Diencephalon (tissue), 2 donors: ENCODE data around the genes CACNA1D, SELENOK and LRTM1.

DNA sequence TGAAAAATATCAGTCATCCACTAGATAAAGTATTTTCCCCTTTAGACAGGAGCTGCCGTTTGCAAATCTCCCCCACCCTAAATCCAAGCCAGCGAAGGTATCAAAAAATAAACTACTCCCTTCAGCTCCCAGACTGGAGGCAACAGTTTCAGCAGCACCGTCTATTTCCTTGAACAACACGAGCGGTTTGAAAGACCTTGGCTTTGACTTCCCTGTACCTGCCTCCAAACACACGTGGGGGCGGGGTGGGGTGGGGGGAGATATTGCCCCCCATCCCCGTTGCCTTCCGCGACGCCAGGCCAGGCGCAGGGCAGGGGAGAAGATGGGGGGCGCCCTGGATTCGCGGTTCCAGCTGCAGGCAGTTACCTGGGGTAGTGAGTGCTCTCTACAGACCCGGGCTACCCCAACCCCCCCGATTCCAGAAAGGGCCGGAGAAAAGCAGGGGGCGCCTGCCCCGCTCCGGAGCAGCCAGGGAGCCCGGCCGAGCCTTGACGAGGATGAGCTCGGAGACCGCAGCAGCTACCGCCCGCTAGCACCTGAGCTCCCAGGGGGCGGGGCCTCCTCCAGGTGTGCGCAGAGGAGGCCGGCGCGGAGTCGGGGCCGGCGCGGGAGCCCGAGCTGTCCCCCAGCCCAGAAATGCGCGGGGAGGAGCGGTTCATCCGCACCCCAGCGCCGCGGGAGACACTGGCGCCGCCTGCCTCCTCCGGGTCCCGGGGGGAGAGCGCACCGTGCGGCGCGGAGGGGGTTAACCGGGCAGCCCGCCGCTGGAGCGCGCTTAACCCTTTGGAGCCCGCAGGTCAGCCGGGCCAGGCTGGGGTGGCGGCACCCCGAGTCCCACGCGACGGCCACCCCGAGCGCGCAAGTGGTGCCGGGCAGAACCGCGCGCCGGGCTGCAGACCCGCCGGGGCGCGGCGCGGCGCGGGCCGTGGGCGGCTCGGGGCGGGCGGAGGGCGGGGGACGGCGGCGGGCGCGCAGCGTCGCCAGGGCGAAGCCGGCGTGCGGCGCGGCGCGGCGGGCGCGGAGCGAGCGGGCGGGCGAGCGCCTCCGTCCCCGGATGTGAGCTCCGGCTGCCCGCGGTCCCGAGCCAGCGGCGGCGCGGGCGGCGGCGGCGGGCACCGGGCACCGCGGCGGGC, at the start of gene CACNA1D:
Gene CACNA1D (plus strand): TSS at position 988 of the 1,133 bp plus-strand sequence.
- RAMPAGE, long total RNA: no peak

DNA sequence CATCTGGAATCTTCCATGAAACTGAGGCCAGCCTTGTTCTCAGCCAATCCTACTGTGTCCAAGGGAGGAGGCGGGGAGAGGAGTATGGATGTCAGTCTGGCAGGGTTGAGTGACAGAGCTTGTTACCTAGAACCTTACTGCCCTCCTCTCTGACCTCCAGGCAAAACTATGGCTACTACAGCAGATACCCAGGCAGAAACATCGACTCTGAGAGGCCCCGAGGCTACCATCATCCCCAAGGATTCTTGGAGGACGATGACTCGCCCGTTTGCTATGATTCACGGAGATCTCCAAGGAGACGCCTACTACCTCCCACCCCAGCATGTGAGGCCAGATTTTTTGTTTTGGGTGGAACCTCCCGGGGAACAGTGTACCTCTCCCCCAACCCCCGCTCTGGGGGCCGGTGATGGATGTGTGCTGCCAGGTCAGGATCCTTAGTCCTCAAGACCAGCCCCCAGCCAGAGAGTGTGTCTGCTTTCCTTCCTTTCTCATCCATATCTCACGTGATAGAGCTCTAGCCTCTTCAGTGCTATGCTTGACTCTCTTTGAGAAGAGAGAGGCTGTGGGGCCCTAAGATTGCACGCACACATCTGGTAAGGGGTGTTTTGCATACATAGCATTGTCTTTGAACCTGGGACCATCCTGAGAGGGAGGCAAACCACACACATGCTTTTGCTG, 41.3 kb downstream of the CHDH start:
- RAMPAGE, long total RNA: no peak

GRCh38 chr3:53891714-53892407, at the start of gene SELENOK:
TSS of gene SELENOK (minus strand) at chr3:53891859.
- RAMPAGE, long total RNA: start-site peak on the minus strand at chr3:53891818-53891869, 595 and 310 reads in 2 replicates; start-site peak on the plus strand at chr3:53892017-53892088, 6 and 8 reads in 2 replicates

GRCh38 chr3:54625941-54626569, 301.8 kb downstream of the LRTM1 start:
- RAMPAGE, long total RNA: no peak

GRCh38 chr3:54927849-54928203, at the start of gene LRTM1:
TSS of gene LRTM1 (minus strand) at chr3:54928059.
- RAMPAGE, long total RNA: no peak

DNA sequence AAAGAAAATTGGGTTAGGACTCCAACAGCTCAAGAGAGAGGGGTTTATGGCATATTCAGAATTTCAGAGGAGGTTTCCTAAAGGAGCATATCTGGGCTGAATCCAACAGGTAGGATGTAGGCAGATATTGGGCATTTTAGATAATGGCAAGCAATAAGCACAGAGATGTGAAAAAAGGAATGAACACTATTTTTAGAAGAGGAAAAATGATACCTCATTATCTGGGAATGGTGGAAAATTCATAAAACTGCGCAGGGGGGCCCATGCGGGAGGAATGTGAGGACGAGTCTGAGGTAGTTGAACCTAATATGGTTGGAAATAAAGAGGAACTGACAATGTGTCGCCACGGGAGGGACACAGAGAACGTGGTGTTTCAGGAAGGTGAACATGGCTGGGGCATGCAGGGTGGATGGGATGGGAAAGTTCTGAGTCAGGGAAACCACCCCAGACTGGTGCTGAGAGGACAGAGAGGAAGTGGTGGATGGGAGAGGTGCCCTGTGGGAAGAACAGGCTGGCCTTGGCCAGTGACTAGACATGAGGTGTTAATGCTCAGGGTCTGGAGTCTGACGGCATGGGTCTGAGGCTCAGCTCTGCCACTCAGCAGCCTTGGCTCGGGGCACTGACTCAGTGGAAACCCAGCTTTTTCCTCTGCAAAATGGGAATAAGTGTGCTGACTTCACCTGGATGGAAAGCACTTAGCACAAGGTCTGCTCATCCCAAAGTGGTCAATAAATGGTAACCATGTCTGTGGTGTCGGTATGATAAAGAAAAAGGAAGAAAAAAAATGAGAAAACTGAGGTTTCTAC, 137.1 kb upstream of the WNT5A start:
- RAMPAGE, long total RNA: no peak

GRCh38 chr3:56355431-56356138, 112.7 kb downstream of the ERC2 start:
- RAMPAGE, long total RNA: no peak

DNA sequence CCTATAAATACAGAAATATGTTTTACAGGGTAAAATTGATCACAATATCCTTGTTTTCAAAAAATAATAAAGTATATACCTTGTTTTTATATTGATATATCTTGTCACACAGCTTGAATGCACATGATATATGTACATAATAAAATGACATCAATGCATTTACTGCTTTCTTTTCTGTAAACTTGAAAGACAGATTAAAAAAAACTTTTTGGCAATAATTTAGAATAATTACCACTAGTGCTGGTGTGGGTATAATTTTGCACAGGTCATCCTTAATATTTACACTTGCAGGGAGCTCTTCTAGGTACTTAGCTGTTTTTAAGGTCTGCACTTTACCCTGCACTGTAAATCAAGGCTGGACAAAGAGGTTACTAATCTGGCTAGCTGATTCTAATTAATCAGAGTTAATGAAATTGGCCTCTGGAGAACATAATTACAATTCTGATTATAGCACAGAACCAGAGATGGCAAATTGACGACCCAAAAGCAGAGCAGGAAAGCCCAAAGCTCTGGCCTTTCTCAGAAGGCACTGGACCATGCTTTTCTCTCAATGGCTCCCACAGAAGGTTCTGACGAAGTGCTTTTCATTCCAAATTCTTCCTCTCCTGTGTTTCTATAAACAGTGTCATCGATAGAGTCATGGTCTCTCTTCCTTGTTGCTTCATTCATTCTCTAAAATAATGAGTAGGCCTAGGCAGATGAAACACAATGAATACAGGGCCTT, 44.8 kb upstream of the TASOR start:
- RAMPAGE, long total RNA: no peak

DNA sequence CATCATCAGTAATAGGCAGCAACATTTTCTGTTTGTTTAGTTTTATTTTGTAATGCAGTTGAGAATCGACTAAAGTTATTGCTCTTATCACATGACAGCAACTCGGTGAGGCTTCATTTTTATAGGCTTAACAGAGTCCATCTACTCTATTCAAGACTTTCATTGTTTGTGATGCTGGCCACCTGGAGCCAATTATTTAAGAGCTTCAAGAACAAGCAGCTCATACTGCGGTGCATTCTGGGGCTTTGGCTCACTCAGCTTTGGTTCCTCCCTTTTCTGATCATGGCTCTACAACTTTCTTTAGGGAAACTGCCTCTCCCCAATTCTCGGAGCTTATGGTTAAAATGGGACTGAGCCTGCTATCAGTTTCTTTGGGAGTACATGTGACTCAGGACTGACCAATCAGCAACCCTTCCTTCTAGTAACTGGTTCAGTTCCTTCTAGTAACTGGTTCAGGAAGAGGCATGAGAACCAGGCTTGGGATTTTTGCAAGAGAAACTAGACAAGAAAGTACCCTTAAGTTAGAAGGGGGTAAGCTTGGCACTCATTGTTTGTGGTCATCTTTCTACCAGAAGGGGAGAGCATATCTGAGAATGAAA, 23.9 kb upstream of the ARHGEF3 start:
- RAMPAGE, long total RNA: no peak

DNA sequence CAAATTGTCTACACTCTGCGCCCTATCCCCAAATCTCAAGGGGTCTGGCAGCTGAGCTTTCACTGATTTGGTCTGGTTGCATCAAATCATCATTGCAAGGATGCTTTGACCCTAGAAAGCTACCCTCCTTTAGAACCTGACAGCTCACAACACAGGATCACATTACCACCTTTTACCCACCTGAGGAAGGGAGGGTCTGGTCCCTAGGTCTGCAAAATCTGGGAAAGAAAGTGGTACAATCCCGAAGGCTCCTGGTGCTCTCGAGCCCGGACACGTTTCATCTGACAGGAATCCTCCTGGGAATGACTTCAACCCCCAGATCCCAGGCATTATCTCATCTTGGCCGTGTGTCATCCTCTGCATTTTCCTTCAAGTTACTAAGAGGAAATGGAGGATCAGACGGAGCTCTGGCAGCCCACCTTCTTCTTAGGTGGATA, 37.9 kb upstream of the ARHGEF3 start:
- RAMPAGE, long total RNA: no peak

GRCh38 chr3:56962203-56962751, 98.2 kb upstream of the SPATA12 start:
- RAMPAGE, long total RNA: no peak

DNA sequence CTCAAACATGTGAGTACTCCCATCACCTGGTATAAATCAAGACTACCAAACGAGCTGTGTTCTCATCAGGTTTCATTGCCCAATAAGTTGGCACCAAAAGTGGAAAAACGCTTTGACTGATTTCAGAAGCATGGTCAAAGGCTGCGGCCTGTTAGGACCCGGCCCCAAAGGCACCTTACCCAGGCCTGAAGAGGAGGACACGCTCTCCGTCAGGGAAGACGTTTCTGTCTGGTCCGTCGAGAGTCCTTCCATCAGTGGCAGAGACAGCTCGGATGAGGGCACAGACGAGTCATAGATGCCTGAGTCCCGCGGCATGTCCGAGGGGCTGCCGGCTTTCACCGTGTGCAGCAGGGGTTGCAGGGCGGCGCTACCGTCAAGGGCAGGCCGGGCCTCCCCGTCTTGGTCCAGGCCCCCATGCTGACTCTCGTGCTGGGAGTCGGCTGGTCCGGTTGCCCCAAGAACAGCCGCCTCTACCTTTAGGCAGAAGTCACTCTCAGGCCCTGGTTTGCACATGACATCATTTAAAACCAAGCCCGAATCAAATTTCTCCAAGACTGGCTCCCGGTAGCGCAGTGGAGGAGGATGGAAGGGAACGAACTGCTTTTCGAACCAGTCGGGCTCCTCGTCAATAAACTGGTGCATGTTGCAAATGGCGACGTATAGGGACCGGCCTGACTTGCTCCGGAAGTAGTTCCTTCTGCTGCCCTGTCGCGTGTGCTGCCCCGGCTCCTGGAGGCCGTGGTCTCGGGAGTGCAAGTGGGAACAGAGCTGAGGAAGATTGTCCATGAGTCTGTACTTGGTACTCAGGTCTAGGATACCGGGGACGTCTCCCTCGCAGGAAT, 37.2 kb downstream of the SPATA12 start:
- RAMPAGE, long total RNA: no peak

GRCh38 chr3:57555578-57556179, 395 bp upstream of the PDE12 start:
- RAMPAGE, long total RNA: no peak

GRCh38 chr3:57571318-57572183, 15.5 kb downstream of the PDE12 start:
- RAMPAGE, long total RNA: no peak

DNA sequence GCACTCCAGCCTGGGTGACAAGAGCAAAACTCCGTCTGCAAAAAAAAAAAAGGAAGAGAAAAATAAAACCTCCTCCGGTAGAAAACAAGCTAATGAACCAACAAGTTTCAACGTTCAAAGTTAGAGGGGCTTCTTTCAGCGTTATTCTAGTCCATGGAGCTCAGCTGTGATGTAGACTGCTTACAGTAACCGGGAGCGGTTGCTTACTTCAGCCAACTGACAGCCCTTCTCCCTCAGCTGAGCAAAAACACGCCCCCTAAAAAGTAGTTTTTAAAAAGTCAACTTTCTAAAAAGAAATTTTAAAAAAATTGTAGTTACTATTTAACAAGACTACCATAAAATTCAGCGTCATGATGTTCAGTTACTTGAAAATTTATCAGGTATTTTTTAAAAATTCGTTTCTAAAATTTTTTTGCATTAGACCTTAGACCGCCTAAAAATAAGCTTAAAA, 1.2 kb downstream of the ARF4 start:
- RAMPAGE, long total RNA: no peak

- RAMPAGE, long total RNA: no peak
Measured at GRCh38 chr3:57959644-57960639, 48.3 kb upstream of the FLNB start.

- RAMPAGE, long total RNA: no peak
Measured at GRCh38 chr3:57990222-57990494, 18.1 kb upstream of the FLNB start.

- RAMPAGE, long total RNA: no peak
Measured at GRCh38 chr3:58005503-58006104, 2.6 kb upstream of the FLNB start.

- RAMPAGE, long total RNA: no peak
Measured at GRCh38 chr3:58071483-58072226, 63.4 kb downstream of the FLNB start.

DNA sequence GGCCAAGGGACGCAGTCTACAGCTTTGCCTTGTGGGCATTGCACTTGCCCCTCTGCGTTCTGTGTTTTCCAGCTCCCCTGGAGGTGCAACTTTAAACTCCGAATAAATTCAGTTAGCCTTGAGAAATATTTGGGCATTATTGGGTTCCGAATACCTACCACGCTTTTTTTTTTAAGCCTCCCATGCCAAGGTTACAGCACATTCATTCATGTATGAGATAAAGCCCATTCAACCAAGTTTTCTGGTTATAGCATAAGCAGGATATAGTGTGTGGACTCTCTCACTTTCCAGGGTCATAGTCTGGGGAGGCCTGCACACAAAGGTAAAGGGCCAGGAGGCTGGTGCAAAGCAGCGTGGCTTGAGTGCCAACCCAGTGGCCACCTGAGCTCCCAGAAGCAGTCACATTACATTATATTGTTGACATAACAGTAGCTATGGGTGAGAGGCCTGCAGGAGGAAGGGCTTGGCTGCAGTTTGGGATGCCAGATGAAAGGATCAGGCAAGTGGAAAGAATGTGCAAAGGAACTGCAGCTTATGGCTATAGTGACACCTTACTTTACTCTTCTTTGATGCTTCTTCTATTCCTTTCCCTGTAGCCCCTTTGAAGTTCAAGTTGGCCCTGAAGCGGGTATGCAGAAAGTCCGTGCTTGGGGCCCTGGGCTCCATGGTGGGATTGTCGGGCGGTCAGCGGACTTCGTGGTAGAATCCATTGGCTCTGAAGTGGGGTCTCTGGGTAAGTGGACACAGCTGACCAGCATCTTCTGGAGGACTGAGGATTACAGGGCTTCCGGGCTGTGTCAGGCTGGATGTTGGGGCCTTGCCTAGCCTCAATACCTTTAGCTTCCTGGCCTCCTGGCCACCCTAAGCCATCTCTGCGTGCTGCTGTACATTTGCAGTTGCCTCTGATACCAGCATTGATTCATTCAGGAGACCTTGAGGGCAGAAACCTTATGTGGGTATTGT, 96.5 kb downstream of the FLNB start:
- RAMPAGE, long total RNA: no peak